ENCODE results near the genes SNRK and ZNF502.

DNA sequence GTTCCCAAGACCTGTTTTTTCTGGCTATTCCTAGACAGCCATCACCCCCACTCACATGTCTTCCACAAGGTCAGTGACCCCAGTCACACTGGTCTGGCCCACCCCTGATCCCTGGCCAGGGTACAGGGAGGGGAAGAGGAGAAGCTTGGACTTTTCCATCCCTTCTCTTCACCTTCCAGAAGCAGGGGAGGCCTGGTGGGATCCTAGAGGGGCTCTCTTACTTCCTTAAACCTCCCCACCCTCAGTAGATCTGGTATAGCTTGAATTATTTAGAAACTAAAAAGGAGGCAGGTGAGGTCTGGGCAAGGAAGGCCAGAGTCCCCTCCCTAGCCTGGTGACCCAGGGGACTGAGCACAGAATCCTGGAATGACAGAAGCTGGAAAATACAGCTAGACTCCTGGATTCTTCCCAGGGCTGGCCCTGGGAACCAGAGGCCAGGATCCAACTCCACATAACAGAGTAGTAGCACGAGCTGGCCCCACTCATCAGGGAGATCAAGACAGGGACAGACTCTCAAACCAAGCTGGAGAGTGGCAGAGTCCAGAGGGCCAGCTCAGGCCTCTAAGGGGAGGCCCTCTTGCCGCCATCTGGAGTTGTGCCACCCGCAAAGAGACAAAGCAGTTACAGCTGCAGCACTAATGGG, 10.6 kb downstream of the VIPR1 start:
- PRO-cap: no peak
- RAMPAGE, long total RNA: no peak
- RRBS: no CpG with 5 or more reads among the region's 3 CpGs

- PRO-cap: no peak
- RAMPAGE, long total RNA: no peak
- RRBS: no CpG with 5 or more reads among the region's 5 CpGs
Observed at GRCh38 chr3:42669727-42670209, 15.6 kb upstream of the KLHL40 start.

DNA sequence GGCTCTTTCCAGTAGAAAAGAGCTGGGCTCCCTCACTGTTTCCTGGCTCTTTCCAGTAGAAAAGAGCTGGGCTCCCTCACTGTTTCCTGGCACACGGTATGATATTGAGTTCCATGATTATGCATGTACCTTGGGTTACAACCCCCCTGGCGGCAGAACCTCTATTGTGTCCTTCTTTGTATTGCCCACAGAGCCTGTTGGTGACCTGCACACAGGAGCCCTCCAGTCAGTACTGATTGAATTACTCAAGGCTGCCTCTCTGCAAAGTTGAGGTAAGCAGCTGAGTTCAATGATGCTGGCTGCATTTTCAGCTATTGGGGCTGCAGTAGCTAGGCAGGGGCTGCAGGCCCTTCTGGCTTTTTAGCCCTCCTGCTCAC, 10.2 kb downstream of the ACKR2 start:
- PRO-cap: no peak
- RAMPAGE, long total RNA: no peak
- RRBS: no CpG with 5 or more reads among the region's 2 CpGs

DNA sequence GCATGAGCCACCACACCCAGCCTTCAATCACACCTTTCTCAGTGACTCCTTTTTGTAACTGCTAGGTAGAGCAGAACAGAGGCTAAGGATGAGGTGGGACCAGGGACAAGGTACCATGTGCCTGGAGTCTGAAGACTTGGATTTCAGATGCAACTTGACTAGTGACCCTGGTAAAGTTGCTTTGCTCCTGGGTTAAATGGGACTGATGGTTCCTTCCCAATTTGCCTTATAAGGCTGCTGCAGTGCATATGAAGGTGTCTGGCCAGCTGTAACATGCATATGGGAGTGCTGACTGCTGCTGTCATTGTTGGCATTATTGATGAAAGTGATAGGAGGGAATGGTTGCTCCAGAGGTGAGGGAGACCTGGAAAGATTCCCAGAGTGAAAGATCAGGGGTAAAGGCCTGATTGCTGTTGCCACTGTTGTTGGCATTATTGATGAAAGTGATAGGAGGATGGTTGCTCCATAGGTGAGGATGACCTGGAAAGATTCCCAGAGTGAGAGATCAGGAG, 20.5 kb downstream of the CYP8B1 start:
- PRO-cap: no peak
- RAMPAGE, long total RNA: no peak

GRCh38 chr3:42980981-42981365, 1.9 kb downstream of the GASK1A start:
- PRO-cap: no peak
- RAMPAGE, long total RNA: no peak
- RRBS: no CpG with 5 or more reads among the region's 5 CpGs

DNA sequence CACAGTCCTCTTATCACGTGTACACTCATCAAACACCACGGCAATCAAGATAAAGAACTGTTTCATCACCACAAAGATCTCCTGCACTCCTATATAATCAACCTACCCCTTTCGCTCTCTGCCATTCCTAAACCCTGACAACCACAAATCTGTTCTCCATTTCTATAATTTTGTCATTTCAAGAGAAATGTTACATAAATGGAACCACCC, 31.3 kb downstream of the POMGNT2 start:
- PRO-cap: no peak
- RAMPAGE, long total RNA: no peak
- RRBS: no CpG with 5 or more reads among the region's 3 CpGs

DNA sequence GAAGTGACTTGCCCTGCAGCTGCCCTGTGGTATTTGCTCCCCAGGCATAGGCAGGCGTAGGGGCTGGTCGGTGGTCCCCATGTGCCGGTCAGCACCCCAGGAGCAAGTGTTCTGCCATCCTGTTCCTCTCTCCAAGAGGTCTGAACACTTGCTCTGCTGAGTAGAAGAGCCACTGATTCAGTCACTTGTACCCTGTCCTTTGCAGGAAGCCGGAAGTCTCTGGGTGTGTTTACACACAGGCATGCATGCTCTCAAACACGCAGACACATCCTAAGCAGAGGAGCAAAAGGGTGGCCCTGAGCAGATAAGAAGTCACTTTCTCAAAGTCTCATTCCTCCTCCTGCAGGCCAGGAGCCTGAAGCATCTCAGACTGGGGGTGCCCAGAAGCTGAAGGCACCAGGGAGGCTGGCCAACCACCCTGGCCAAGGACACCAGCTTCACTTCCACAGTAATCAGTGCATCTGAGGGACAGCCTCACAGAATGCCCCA, 88.7 kb upstream of the POMGNT2 start:
- PRO-cap: no peak
- RAMPAGE, long total RNA: no peak
- RRBS: no CpG with 5 or more reads among the region's 5 CpGs

GRCh38 chr3:43285925-43286702, at the start of gene SNRK:
TSS of gene SNRK (plus strand) at chr3:43286540.
- PRO-cap: bidirectional peak, plus-strand start at chr3:43286615, minus-strand start at chr3:43286461
- RAMPAGE, long total RNA: start-site peak on the plus strand at chr3:43286534-43286630, 945 and 380 reads in 2 replicates
- RRBS: 2% methylated on average over 47 of the region's 70 CpGs

- PRO-cap: no peak
- RAMPAGE, long total RNA: no peak
- RRBS: no CpG with 5 or more reads among the region's 2 CpGs
Observed at GRCh38 chr3:43287877-43288393, 1.6 kb downstream of the SNRK start.

DNA sequence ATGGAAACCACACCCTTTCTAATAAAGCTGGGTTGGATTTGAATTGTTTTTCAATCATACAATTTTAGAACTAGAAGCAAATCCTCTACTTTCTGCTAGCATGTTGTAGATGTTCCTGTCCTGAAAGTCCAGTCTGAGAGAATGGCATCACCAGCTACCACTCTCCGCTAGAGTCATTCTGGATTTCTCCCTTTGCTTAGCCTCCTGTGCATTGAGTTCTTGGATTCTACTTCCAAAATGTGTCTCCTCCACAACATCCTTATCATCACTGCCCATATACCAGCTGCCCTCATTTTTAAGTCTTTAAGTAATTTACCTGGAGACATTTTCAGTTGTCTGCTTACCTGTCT, 3.9 kb downstream of the SNRK start:
- PRO-cap: no peak
- RAMPAGE, long total RNA: no peak
- RRBS: no CpG with 5 or more reads among the region's 1 CpG

DNA sequence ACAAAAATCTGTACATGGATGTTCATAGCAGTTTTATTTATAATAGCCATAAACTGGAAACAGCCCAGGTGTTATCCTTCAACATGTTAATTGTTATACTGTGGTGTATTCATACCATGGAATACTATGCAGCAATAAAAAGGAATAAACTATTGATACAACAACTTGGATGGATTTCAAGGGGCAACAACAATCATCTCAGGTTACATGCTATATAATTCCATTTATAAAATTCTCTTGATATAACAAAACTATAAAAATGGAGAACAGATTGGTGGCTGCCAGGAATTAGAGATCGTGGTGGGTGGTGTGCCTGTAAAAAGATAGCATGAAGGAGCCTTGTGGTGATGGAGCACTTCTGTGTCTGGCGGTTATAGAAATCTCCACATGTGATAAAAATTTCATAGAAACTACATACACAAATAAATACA, 26.9 kb downstream of the SNRK start:
- PRO-cap: no peak
- RAMPAGE, long total RNA: no peak
- RRBS: no CpG with 5 or more reads among the region's 2 CpGs

- PRO-cap: no peak
- RAMPAGE, long total RNA: no peak
- RRBS: no CpG with 5 or more reads among the region's 5 CpGs
Observed at GRCh38 chr3:43348731-43349142, 62.4 kb downstream of the SNRK start.

DNA sequence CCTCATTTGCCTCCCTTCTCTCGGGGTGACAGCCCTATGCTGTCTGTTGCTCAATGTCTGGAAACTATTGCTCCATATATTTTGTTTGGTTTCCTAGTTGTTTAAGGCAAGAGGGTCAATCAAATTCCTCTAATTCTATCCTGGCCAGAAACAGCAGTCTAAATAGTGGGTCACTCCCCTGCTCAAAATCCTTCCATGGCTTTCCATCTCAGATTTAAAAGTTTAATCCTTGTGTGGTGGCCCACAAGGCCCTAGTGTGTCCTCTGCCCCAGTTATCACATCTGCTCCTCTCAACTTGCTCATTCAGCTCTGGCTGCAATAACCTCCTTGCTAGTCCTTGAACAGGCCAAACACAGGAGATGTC, 67.8 kb downstream of the SNRK start:
- PRO-cap: no peak
- RAMPAGE, long total RNA: no peak
- RRBS: no CpG with 5 or more reads among the region's 1 CpG

DNA sequence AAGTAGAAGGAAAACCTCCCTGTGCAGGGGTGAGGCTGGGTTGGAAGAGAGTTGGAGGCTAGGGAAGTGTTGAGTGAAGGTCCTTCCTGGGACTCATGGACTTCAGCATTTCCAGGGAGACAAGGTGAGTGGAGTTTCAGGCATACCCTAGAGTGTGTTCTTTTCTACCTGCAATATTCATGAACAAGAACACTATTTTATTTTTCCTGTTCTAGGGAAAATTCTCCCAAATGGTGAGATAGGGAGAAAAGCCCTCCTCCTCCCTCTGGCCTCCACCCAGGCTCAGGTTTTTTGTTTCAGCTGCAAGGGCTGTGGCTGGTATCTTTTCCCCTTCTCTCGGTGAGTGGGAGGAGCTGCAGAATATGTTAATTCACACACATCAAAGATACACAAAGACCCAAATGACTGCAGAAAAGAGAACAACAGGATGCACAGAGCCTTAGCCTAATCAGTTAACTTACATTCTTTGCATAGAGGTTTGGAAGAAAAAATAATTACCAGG, 64.7 kb downstream of the ABHD5 start:
- PRO-cap: no peak
- RAMPAGE, long total RNA: no peak
- RRBS: no CpG with 5 or more reads among the region's 1 CpG

DNA sequence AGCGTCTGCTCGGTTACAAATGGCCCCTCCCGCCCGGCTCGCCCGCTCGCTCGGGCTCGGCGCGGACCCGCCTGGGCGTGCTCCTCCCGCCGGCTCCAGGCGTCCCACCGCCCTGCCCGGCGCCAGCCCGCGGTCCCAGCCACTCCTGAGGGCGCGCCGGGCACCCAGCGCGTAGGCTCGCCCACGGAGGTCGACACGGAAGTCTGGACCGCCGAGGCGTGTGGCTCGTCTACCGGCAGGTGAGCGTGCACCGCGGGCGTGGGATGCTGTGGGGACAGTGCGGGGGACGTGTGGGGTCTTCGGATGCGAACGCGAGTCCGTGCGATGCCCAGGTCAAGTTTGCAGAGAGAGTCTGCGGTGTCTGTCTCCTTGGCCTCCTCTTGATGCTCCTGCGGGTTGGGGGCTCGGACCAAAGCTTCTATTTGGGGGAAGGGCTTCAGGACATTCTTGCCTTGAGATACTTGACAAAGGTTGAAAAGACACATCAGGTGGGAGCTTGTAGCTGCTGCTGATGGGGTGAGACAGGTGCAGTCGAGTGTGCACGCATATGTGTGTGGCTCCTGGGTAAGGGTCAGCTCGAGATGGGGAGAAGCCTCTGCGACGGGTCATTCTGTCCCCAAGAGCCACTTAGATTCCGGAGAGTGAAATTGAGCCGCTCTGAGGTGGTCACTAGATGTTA, 242.3 kb upstream of the TOPAZ1 start:
- PRO-cap: no peak
- RAMPAGE, long total RNA: no peak
- RRBS: 2% methylated on average over 32 of the region's 57 CpGs

DNA sequence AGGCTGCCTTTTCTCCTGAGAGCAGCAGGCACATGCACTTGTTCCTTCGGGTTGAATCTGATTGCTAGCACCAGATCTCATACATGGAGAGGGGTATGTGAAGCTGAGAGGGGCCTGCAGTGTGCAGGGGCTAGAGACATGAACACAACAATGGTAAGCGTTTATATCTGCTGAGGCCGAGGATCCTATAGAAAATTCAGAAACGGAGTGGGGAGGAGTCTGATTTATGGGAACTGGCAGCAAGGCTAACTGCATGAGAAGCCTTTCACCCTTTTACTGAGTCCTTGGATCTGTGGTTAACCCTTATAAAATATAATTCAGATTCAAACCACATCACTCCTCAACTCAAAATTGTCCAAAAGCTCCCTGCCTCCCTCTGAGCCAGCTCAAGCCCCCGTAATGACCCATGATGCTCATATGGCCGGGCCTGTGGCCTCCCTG, 32.4 kb downstream of the ZNF445 start:
- PRO-cap: no peak
- RAMPAGE, long total RNA: no peak
- RRBS: no CpG with 5 or more reads among the region's 6 CpGs

GRCh38 chr3:44510067-44510480, 32.6 kb upstream of the ZNF445 start:
- PRO-cap: no peak
- RAMPAGE, long total RNA: no peak
- RRBS: 3% methylated on average over 2 of the region's 18 CpGs

DNA sequence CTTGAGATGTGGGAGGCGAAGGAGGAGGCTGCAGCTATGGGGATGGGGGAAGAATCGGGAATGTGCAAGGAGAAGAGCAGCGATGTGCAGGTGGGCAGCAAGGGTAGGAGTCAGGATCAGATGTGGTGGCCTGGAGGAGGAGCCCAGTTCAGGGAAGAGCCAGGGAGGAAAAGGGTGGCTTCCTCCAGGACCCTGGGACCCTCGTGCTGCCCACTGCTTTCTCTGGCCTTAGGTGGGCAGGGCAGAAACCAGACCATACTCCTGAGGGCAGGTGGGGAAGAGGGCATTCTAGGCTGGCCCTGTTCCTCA, 21.3 kb downstream of the ZNF35 start:
- PRO-cap: no peak
- RAMPAGE, long total RNA: no peak
- RRBS: no CpG with 5 or more reads among the region's 4 CpGs

- PRO-cap: unidirectional peak, plus-strand start at chr3:44712696
- RAMPAGE, long total RNA: no peak
- RRBS: 2% methylated on average over 16 of the region's 41 CpGs
Observed at GRCh38 chr3:44712326-44713120, at the start of gene ZNF502. TSS of gene ZNF502 (plus strand) at chr3:44712660.

DNA sequence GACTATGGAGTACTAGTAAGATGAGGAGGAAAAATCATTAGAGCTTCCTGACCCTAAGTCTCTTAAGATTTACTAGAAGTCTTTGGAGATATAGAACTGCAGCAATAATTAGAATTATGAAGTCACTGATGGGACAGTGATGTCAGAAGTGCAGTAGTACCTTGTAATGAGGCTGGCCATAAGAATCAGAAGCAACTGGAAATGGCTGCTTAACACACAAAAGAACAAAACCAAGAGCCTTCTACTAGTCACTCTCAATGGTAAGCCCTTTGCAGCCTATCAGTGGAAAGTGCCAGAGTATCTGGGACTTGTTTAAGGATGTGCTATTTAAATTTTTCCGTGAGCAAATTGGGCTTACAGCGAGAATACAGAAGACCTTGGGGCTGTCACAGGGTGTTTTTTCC, 37.4 kb downstream of the KIF15 start:
- PRO-cap: no peak
- RAMPAGE, long total RNA: no peak
- RRBS: no CpG with 5 or more reads among the region's 2 CpGs